Neural cell (in vitro differentiated cells): ENCODE data around the genes SSH2, ATAD5 and RNF135.

DNA sequence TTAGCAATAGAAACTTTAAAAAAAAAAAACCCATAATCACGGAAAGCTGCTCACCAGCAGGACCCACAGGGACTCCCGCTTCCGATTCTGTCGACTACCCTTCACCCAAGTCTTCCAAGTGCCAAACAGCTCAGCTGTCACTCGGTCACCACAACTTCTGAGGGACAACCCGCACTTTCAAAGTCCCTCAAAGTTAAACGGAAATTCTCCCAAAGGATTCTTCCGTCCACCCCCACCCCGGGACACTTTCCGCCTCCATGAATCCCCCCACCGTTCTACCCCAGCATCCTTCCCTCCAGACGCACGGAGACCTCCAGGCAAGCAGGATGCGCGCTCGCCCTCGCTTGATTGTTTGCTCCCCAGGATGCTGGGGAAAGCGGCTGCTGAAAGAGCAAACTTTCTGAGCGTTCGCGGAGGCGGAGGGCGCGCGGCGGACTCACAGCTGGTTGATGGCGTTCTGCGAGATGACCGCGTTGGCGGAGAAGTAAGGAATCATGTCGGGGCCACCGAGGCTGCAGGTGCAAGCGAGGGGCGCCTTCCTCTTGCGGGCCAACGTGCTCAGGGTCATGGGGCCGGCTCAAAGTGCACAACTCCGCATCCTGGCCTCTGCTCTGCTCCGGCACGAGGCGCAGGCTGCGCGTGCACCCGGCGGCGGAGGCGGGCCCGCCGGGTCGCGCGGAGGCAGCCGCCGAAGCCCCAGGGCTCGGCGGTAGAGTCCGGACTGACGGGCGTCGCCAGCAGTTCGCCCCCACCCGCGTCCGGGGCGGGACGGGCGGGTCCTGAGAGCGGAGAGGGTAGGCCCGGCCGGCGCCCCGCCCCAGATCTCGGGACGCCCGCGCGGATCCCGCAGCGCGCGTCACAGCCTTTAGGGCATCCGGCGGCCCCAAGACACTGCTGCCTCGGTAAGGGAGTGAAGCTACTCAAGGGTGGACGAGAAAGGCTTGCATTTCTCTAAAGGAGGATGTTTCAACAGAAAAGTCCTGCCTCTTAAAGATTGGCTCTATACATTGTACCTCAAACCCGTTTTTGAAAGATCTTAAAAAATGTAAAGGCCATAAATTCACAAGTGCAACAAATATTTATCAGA is 138.3 kb upstream of the CORO6 start:
- RAMPAGE, long total RNA = no peak

- RAMPAGE, long total RNA = no peak
Measured at GRCh38 chr17:29929949-29930275, at the start of gene SSH2. Gene SSH2 (minus strand): TSS chr17:29930228.

DNA sequence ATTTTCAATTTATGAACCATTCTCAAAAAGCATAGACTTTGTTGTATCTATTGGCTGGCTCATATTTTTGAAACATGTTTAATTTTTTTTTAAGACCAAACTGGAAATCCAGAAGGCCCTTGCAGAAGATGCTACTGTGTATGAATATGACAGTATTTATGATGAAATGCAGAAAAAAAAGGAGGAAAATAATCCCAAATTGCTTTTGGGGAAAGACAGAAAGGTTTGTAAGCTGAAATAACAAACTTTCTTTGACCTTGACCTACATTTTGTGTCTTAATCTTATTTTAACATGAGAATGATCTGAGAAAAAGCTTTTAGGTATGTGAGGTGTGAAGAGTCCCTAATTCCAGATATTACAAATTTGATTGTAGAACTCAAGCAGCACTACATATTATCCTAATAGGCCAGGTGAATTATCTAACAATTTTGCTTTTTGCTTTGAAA is 57.5 kb downstream of the SLC6A4 start:
- RAMPAGE, long total RNA = no peak

- RAMPAGE, long total RNA = no peak
Measured at GRCh38 chr17:30219722-30220386, 15.6 kb downstream of the SLC6A4 start.

DNA sequence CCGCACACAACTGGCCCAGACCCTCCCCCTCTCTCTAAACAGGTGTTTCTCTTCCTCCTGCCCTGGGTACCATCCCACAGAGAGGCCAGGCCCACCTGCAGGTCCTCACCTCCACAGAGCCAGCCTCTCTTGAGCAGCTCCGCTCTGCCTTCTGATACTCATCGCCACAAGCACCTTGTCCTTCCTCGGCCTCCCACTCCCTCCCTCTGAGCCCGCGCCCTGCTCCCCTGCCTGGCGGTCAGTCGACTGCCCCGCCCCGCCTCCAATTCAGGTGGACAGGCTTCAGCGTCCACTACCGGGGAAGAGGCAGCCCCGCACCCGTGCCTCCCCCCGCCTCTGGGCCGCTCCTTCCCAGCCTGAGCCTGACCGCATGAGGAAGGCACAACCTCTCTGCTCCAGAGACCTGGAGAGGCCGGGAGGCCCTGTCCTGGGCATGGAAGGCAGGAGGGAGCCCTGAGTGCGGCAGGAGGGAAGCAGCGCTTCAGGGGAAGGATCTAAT is 2.8 kb upstream of the SLC6A4 start:
- RAMPAGE, long total RNA = no peak

DNA sequence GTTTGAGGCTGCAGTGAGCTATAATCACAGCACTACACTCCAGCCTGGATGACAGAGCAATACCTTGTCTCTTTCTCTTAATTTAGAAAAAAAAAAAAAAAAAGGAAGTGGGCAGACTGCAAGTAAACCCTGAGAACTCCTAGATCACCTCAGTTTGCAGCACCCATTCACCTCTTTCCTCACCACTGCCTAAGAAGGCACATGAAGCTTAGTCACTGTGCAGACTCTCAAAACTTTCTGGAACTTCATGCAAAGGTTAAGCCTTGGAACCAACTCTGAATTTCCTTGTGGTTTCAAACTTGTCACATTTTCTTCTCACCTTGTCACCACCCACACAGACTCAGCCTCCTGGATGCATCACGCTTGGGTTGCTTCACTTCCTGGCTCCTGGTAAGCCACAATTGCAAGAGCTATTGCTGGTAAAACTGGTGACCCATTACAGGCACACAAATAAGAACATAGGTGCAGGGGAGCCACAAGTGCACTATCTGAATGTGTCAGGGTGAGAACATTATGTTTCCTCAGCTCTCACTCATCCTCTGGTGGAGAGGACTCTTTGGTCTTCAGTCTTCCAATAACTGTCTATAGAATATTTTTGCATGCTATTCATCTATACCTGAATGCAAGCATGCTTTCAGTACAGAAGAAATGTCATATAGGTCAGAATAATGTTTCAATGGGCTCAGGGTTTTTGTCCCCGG is 14.9 kb upstream of the CPD start:
- RAMPAGE, long total RNA = no peak

GRCh38 chr17:30415037-30415722 is 36.5 kb downstream of the CPD start:
- RAMPAGE, long total RNA = no peak

DNA sequence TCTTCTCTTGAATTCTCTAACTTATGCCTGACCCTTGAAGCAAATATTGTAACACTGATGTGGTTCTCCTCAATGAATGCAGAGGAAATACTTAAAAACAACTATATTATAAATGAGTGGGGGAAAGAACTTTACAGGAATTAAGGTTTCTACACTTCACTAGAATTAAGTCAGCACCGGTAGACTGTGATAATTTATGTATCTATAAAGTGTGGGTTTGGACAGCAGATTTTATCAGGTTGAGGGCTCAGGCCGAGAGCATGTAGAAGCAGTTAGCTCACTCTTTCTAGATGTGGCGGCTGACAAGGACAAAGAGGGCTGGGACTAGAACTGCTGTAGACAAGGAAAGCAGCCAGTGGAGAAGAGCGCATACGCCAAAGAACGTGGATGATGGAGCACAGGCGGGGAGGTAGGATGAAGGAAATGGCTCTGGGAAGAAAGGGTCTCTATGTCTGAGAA is 566 bp upstream of the GOSR1 start:
- RAMPAGE, long total RNA = no peak

GRCh38 chr17:30599535-30600264 is 122.5 kb downstream of the GOSR1 start:
- RAMPAGE, long total RNA = no peak

- RAMPAGE, long total RNA = start-site peak on the minus strand at chr17:30708335-30708357, 23 and 26 reads in 2 replicates
Measured at GRCh38 chr17:30707517-30708608, 116.6 kb downstream of the CRLF3 start.

- RAMPAGE, long total RNA = no peak
Measured at GRCh38 chr17:30831634-30832689, at the start of gene ATAD5. Gene ATAD5 (plus strand): TSS chr17:30831966.

- RAMPAGE, long total RNA = no peak
Measured at GRCh38 chr17:30970805-30971663, at the start of gene RNF135. Gene RNF135 (plus strand): TSS chr17:30971039.

GRCh38 chr17:31158800-31159532 is 64.2 kb downstream of the NF1 start:
- RAMPAGE, long total RNA = no peak

DNA sequence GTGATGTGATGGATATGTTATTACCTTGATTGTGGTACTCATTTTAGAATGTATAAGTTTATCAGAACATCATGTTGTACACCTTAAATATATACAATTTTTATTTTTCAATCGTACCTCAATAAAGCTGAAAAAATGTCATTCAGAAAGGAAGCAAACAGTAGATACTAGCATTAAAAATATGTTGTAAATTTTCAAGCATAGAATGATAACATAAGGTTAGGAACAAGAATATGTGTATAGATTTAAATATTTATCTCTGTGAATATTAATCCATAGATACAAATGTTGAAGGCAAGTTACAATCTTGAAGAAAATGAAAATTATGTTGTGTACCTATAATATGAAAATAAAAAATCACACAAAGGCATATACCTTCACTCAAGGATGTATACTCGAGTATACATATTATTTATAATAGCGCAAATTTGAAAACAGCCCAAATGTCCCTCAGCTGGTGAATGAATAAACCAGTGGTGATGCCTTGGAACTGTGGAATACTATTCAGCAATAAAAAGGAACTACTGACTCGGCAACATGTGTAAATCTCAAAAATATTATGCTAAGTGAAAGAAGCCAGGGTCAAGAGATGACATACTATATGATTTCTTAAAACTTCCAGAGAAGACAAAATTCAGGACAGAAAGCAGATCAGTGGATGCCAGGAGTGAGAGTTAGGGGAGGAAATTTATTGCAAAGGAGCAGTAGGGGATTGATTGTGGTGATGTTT is 96.3 kb downstream of the NF1 start:
- RAMPAGE, long total RNA = no peak

GRCh38 chr17:31273362-31273989 is 23.6 kb downstream of the OMG start:
- RAMPAGE, long total RNA = no peak

DNA sequence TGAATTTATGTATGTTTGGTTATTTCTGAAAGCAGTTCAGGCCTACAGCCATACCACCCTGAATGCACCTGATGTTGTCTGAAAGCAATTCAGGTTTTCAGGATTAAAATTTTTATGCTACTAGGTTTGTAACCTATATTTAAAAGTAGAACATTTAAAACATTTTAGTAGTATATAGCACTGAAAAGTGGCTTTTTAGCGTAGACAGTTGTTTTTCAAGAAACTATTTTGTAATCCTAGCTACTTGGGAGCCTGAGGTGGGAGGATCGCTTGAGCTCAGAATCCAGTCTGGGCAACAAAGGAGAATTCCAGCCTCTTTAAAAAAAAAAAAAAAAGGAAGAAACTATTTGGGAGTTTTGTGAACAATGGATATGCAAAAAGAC is 17.8 kb downstream of the OMG start:
- RAMPAGE, long total RNA = no peak

DNA sequence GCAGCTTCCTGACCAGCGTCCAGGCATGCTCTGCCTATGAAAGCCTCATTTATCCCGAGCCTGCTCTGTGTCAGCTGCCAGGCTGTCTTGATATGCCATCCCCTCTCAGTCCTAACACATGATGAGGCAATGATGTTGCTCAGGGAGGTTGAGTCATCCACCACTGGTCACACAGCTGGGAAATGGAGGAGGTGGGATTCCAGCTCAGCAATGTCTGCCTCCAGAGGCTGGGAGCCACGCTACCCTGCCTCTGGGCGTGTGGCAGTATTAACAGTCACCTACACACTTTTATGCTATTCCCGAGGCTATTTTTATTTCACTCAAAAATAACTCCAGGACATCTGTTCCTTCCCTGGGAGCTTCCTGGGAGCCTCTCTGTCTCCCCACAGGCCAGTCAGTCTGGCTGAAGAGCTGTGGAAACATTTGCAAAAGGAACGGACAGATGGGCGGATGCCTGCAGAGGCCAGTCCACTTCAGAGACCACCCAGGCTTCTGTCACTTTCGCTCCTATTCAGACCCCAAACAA is 22.6 kb downstream of the RAB11FIP4 start:
- RAMPAGE, long total RNA = no peak

DNA sequence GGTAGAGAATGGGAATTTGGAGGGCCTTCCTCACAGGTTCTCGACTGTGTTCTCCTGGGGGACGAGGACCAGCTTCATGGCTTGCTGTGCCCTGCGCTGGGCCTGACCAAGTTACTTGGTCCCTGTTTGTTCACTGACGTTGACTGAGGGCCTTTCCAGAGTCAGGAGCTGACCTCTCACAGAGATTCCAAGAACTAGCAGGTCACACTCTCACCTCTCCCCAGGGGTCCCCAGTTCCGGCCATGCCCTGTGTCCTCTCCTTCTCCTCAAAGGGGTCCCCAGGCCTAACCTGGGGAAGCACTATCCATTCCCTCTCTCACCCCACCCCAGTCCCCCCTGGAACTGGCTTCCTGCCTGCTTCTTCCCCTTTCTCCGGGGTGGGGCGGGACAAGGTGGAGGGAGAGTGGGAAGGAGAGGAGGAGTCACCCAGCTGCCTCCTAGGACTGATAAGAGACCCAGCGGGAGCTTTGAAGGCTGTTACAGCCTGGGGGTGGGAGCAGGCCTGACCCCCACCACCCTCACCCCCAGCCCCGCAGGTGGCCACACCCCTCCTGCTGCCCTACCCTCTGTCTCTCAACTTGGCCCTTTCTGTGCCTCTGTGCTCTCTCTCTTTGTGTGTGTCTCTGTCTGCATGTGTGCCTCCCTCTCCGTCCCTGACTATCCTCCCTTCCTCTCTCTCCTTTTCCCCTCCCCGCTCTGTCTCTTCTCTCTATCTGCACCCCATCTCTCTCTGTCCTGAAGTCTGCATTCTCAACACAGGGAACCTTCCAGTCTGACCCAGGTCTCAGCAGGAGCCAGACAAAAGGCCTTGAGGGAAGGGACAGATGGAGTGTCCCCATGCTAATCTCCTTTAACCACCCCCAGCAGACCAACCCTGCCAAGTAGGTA is 65.9 kb downstream of the RAB11FIP4 start:
- RAMPAGE, long total RNA = no peak

DNA sequence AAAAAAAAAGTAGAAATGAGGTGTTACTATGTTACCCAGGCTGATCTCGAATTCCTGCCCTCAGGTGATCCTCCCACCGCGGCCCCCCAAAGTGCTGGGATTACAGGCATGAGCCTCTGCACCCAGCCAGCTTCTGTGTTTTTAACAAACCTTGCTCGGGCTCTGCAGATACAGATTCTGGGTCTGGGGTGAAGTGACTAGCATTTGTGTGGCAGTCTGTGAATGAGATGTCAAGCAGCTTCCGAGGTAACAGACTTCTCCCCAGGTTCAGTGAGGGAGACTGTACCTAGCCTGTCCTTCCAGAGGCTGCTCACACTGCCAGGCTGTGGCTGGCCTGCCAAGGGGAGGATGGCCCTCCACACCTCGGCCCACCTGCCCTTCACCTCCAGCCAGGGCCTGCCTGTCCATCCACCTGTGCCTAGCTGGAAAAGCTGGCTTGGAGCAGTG is 103.2 kb downstream of the RAB11FIP4 start:
- RAMPAGE, long total RNA = no peak

- RAMPAGE, long total RNA = no peak
Measured at GRCh38 chr17:31523244-31524263, 132.1 kb downstream of the RAB11FIP4 start.